NB4 (cell line): ENCODE results near the gene SCGB1C2.

DNA sequence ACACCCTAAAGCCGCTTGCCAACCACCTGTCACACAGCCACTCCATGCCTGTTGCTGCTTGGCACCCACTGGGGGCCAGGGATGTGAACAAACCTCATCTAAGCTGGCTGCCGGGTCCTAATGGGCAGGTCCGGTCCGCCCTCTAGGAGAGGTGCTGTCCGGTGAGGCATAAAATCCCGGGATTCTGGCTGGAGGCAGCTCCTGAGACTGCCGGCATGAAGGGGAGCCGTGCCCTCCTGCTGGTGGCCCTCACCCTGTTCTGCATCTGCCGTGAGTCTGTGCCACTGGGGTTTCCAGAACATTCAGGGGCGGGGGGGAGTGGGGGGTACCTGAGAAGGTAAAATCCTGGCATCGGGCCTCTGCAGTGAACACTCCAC is at the start of gene SCGB1C2:
Gene SCGB1C2, plus strand, starts transcription at position 194 of the 377 bp plus-strand sequence.
- RRBS = no CpG with 5 or more reads among the region's 11 CpGs

DNA sequence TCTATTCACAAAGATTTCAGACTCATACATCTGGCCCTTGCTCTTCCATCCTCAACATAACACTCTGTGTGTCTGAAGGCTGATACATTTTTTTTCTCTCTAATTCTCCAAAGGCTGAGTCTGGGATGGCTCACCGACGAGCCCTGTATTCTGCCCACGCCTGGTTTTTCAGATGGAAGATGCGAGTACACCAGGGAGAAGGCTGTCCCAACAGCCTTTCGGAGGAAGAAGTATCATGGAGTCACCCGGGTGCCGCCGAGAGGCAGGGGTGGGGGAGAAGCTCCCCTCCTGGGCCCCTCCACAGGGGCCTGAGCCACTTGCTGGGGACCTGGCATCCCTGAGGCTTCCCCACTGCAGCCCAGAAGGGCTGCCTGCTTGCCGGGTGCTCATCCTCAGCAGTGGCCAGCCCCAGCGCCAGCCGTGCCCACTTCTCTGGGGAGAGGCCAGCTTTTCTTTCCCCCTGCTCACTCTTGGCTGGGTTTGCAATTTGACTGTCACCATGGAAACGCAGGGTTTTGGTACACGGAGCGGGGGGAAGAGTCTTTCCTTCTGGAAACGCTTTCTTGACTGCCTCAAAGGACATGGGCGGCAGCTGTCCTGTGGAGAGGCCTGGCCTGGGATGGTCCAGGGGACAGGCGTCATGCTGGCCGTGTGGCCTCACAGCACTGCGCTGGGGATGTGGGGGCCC is 45.5 kb upstream of the DOC2B start:
- RRBS = no CpG with 5 or more reads among the region's 19 CpGs

GRCh38 chr17:334810-335531 is 17.6 kb downstream of the RPH3AL start:
- RRBS = no CpG with 5 or more reads among the region's 37 CpGs

- RRBS = no CpG with 5 or more reads among the region's 4 CpGs
Observed at GRCh38 chr17:349751-350157, 2.9 kb downstream of the RPH3AL start.

DNA sequence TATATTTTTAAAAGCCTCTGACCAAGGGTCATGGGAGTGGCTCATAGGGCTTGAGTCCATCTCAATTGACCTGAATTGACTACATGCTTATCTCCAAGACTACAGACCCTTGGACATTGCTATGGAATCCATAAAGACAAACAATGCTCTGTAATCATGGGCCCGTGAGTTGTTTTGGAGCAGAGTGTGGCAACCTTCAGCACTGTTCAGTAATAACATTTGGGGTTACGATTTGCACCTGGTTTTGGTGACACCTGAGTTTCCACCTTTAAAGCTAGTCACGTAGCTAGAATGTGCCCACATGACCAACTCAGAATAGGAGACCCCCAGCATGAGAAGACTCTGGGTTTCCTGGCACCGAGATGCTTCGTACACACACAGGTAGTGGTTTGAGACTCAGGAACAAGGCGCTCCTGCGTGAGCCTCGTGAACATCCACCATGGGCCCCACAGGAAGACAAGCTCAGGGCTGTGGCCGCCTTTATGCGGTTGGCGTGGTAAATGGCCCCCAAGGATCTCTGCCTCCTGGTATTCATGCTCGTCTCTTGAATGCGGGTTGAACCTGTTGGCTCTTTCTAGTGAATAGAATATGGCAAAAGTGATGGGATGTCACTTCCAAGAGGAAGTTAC is 9.1 kb downstream of the C17orf97 start:
- RRBS = no CpG with 5 or more reads among the region's 13 CpGs

- RRBS = no CpG with 5 or more reads among the region's 5 CpGs
Observed at GRCh38 chr17:423219-423477, 13.0 kb downstream of the C17orf97 start.

DNA sequence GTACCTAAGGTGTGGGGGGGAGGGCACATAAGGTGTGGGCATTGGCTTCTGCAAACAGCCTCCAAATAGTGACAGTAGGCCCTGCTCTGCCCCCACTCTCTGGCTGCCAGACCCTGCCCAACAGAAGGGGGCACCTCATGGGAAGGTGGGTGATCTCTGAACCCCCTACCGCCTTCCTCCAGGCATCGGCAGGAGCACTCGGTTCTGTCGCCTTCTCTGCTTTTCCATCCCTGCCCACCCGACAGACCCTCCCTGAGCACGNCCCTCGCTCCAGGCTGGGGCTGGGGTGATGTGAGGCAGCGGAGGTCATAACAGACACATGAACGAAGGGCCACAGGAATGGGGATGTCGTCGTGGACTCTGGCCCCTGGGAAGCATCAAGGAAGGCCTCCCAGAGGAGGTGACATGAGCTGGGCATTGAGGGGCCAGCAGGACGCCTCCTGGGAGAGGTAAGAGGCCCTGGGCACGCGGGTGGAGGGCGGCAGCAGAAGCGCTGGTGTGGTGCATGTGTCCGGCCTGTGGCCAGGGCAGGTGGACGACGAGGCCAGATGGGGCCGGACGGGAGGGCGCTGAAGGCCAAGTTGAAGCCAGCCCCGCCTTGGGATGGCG is 79.1 kb downstream of the C17orf97 start:
- RRBS = no CpG with 5 or more reads among the region's 24 CpGs

- RRBS = no CpG with 5 or more reads among the region's 15 CpGs
Observed at GRCh38 chr17:511818-512370, 101.8 kb downstream of the C17orf97 start.

GRCh38 chr17:522895-523314 is 112.8 kb downstream of the C17orf97 start:
- RRBS = 92% methylated on average over 2 of the region's 12 CpGs

DNA sequence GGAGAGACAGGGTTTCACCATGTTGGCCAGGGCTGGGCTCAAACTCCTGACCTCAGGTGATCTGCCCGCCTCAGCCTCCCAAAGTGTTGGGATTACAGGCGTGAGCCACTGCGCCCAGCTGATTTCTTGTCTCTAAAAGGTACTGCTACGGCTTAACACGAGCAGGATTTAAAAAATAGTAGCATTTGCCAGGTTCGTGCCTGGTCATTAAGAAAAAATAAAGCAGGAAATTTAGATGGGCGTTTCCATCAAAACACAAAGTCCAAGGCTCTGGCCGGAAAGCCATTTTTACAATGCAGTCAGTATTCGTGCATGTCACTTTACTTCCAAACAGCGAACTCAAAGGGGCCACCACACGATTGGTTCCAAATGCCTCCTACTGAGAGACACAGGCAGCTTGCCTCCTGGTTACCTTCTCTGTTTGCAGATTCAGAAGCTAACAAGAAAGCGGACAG is 66.2 kb downstream of the MRM3 start:
- RRBS = no CpG with 5 or more reads among the region's 12 CpGs

- RRBS = no CpG with 5 or more reads among the region's 25 CpGs
Observed at GRCh38 chr17:863714-864344, 81.7 kb downstream of the MRM3 start.

- RRBS = no CpG with 5 or more reads among the region's 11 CpGs
Observed at GRCh38 chr17:868881-869513, 86.8 kb downstream of the MRM3 start.

DNA sequence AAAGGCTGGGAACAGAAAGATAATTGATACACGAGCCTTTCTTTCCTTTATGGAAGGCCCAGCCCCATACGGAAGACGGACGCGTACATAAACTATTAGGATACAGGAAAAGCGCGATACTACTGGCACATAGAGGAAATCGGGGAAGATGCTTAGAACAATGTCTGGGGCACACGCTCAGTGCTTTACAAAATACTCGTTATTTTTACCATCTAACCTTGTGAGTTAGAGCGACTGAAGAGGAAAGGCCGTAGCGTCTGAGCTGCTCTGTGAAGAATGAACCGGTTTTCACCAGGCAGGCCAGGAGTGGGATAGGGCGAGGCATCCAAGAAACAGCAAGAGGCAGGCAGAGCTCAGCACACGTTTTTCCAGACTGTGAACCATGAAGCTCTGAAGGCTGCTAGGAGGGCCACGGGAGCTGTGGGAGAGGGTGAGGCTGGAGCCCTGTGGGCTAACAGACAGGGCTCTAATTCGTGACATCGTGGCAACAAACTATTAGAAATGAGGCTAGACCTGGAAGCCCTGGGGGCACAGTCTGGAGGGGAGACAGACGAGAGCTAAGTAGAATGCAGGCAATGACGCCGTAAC is 95.5 kb downstream of the MRM3 start:
- RRBS = no CpG with 5 or more reads among the region's 22 CpGs

DNA sequence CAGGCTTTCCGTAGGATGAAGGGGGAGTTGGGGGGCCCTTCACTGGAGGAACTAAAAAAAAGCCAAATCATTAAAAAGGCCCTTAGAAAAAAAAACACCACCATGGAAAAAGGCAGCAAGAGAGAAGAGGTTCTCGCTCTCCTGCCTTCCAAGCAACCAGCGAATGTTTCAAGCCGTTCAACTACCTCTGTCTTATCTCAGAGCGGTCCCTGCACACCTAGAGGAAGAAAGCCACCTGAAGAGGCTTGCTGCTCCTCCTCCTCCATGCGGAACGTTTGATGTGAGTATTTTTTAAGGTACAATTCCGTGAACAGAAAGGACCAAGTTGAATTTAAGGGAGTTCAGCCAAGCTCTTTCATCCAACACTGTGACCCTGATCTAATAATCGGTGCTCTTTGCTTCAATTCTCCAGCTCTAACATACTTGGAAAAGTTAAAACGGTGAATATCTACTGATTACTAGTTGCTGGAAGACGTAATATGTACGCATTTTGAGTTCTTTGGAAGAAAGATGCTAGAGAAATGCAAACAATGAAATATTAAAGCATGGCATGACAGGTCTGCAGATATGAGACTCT is 9.1 kb downstream of the NXN start:
- RRBS = no CpG with 5 or more reads among the region's 12 CpGs

GRCh38 chr17:1045324-1045903 is 48.5 kb downstream of the TIMM22 start:
- RRBS = no CpG with 5 or more reads among the region's 13 CpGs

- RRBS = 12% methylated on average over 8 of the region's 39 CpGs
Observed at GRCh38 chr17:1095094-1096156, 84.4 kb downstream of the ABR start.

DNA sequence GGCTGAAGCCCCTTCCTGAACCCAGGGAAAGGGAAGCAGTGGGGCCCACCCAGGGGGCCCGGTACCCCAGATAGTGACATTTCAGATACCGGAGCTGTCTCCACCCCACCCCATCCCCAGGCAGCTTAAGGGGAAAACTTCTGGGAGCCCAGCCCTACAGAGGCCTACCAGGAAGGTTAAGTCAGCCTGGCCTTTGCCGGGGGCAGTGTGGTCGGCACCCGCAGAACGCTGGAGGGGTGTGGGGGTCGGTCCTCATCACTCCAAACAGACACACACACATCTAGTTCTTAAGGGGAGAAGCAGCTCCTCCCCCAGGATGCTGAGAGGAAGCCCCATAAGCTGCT is 1.1 kb upstream of the ABR start:
- RRBS = 50% methylated on average over 1 of the region's 7 CpGs

GRCh38 chr17:1253642-1254112 is 16.6 kb upstream of the BHLHA9 start:
- RRBS = no CpG with 5 or more reads among the region's 22 CpGs

GRCh38 chr17:1380666-1381317 is 19.2 kb downstream of the YWHAE start:
- RRBS = no CpG with 5 or more reads among the region's 11 CpGs

DNA sequence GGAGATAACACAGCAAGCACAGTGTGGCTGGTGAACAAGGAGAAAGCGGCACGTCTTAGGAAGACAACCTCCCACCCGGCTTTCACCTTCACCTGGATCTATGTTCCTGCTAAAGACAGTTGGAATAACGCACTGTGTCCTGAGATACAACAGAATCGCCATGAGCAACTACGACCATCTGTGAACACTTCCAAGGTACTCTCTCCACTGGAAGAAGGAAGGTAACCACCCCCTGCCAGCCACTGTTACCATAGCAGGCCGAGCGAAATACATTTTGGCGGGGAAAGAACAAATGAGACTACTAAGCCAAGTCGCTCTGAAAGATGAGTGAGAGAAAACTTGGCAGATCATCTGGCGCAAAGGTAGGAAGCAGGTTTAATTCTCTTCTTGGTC is 9.9 kb downstream of the CRK start:
- RRBS = no CpG with 5 or more reads among the region's 11 CpGs